CMK (cell line): ENCODE results near the genes INMT, MINDY4, ITPRID1 and PDE1C.

DNA sequence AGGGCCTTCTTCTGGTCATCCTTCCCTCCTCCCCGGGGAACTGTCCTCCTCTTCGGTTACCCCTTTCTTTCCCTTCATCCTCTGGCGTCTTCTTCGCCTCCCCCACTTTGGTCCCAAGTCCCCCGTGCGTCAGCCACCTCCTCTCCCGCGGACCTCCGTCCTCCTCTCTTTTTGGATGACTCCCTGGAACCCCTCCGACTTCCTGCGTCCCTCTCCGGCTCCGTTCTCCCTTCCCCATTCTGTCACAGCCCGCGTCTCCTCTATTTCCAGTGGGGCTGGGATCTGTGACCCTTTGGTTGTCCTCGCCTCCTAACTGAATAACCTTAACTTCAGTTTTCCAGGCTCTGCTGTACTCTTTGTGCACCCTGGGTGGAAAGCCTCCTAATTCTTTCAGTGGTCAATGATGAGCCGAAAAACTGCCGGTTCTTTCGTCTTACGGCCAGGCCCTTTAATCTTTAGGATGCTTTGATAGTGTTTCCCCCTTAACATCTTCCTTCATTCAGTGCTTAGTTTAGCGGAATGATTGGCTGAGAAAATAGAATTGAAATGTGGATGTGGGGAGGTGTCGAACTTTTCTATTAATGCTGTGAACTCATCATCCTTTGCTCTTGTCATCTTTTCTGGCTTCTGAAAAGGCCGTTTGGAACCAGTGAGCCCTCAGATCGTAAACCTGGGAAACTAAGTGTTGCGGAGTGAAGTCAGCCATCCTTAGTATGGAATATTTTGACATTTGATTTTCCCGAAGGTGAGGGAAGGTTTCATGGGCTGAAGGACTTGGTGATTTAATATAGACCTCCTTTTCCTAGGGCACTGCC lies 718 bp downstream of the GARS1 start:
- RRBS = 0% methylated on average over 1 of the region's 26 CpGs

- RRBS = no CpG with 5 or more reads among the region's 5 CpGs
Measured at GRCh38 chr7:30633552-30634167, 39.0 kb downstream of the GARS1 start.

- RRBS = no CpG with 5 or more reads among the region's 7 CpGs
Measured at GRCh38 chr7:30694032-30694924, 12.0 kb upstream of the CRHR2 start.

- RRBS = no CpG with 5 or more reads among the region's 6 CpGs
Measured at GRCh38 chr7:30751848-30752360, at the start of gene INMT. Gene INMT (plus strand): TSS chr7:30752135.

GRCh38 chr7:30760641-30761120 lies 8.7 kb downstream of the INMT start:
- RRBS = no CpG with 5 or more reads among the region's 2 CpGs

- RRBS = no CpG with 5 or more reads among the region's 44 CpGs
Measured at GRCh38 chr7:30770895-30771593, at the start of gene MINDY4. Gene MINDY4 (plus strand): TSS chr7:30771417.

- RRBS = no CpG with 5 or more reads among the region's 10 CpGs
Measured at GRCh38 chr7:30778536-30779099, 7.4 kb downstream of the MINDY4 start.

GRCh38 chr7:30816203-30816599 lies 45.0 kb downstream of the MINDY4 start:
- RRBS = no CpG with 5 or more reads among the region's 9 CpGs

GRCh38 chr7:30865003-30865352 lies 46.7 kb upstream of the AQP1 start:
- RRBS = no CpG with 5 or more reads among the region's 5 CpGs

DNA sequence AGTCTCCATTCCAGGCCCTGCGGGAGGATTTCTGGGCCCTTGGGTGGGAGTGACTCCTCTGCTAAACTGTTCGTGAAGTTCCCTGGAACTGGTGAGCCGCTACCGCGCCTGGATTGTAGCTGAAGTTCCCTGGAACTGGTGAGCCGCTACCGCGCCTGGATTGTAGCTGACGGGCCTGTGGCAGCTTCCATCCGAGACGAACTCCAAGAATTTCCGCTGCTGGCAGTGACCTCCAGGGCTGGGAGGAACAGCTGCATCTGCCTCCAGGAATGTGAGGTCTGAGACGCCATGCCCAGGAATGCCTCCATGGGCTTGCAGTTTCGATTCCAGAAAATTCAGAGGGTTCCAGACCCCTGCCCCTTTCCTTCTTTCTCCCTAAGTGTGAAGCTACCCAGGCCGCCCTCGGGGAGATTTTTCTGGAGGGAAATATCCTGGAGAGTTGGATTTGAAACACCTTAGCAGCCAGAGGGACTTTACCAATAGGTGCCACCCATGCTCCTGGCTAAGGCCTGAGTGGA lies 20.0 kb downstream of the AQP1 start:
- RRBS = no CpG with 5 or more reads among the region's 16 CpGs

GRCh38 chr7:31023863-31024062 lies 28.3 kb upstream of the ADCYAP1R1 start:
- RRBS = no CpG with 5 or more reads among the region's 5 CpGs

GRCh38 chr7:31514018-31514321 lies at the start of gene ITPRID1:
Gene ITPRID1 (plus strand): TSS chr7:31514090.
- RRBS = no CpG with 5 or more reads among the region's 1 CpG

- RRBS = no CpG with 5 or more reads among the region's 12 CpGs
Measured at GRCh38 chr7:31815900-31816498, 129.0 kb downstream of the PPP1R17 start.

DNA sequence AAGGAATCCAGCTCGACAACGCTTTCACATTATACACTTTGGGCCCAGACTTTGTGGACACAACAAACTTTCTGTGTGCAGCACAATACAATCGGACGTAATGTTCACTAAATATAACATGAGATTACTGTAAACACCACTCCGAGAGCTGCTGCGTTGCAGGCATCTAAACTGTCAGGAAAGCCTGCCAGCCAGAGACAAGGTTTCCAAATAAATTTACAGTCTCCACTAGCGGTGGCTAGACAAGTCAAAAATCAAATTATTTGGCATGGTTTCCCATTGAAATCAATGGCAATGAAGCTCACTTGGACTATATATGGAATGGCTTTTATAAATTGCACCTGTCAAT lies 1.4 kb downstream of the PDE1C start:
- RRBS = no CpG with 5 or more reads among the region's 7 CpGs

GRCh38 chr7:32070341-32070736 lies at the start of gene PDE1C:
Gene PDE1C (minus strand): TSS chr7:32070407.
- RRBS = 82% methylated on average over 5 of the region's 27 CpGs

DNA sequence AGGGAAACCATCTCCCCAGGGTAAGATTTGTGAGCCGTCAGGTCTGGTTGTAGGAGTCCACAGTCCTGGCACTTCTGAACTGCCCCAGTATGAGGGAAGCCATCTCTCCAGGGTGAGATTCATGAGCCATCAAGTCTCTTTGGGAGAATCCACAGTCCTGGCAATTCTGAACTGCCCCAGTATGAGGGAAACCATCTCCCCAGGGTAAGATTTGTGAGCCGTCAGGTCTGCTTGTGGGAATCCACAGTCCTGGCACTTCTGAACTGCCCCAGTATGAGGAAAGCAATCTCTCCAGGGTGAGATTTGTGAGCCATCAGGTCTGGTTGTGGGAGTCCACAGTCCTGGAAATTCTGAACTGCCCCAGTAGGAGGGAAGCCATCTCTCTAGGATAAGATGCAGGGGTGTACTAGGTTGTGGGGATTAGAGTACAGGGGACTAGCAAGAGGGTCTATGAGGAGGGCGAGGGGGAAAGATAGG lies 15.8 kb downstream of the AVL9 start:
- RRBS = no CpG with 5 or more reads among the region's 3 CpGs

DNA sequence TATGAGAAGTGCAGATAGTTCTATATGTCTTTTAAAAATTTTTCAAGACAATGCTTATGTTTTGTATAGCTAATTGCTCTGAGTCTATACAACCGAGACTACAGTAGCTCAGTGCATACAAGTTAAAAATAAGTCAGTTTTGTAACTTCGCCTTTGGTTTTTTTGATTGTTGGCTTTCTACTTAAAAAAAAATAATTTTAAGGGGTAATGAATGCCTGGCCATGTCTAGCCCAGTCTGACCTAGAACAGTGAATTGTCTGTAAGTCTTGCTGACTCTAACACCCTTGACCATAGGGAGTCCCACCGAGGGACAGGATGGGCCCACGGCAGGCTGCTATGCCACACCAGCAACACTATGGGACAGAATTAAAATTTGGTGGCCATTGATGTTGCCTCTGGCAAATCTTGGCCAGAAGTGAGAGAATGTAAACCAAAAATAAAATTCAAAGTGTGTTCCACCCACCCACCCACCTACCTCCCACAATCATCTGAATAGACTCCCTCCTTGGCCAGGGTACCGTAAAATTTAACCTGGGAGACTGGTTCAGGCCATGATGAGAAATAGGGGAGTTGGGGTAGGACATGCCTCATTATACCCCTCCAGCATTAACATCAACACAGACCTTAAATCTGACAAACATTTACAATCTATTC lies 32.2 kb downstream of the AVL9 start:
- RRBS = no CpG with 5 or more reads among the region's 5 CpGs

- RRBS = no CpG with 5 or more reads among the region's 5 CpGs
Measured at GRCh38 chr7:32663800-32664220, 168.5 kb downstream of the AVL9 start.

DNA sequence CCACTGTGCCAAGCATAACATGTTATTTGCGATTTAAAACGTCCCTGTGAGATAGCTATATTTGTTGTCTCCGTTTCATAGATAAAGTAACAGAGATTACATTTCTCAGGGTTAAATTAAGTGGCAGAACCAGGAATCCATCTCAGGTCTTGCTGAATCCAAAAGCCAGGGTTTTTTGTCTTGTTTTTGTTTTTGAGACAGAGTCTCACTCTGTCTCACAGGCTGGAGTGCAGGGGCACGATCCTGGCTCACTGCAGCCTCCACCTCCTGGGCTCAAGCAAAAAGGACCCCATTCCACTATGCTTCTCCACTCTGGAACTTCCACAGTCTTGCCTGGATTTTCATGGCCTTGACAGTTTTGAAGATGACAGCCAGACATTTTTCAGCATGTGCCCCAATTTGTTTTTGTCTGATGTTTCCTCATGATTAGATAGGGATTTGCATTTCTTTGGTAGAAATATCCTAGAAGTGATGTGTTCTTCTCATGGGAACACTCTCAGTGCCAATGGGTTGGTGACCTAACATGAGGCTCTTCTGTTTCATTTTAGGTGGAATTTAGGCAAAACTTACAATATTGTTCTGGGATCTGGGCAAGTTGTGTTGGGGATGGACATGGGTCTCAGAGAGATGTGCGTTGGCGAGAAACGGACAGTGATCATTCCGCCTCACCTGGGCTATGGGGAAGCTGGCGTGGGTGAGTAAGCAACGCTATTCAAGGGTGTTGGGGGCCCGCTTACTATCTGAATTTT lies 42.5 kb downstream of the FKBP9 start:
- RRBS = no CpG with 5 or more reads among the region's 11 CpGs

DNA sequence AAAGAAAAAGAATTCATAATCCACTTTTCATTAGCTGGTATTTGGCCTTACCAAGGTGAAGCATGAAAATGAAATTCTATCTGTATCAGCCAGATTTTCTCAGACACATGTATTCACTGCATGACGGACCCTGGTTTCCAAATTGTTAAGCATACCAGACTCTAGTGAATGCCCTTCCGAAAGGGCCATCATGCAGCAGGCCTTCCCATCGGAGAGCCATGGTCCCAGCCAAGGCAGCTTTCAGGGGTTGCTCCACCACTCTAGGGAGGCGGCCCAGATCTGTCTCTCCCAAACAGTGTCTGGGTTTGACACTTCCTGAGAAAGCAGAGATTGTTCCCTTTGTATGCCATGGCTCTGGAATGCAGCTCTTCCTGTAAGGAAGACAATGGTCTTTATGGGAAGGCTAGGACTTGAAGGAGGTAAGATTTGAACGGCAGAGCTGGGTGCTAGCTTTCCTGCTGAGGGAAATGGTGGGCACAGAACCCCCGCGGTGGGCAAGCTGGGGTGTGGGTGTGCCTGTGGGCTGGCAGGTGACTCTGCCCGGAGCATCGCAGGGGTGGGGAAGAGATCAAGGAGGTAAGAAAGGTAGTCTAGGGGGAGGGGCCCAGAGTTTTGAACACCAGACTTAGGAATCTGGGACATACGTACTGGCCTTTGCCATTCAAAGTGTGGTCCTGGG lies 178.7 kb upstream of the BMPER start:
- RRBS = no CpG with 5 or more reads among the region's 10 CpGs